Astrocyte (in vitro differentiated cells and primary cell): ENCODE measurements around a stretch of chrX.

GRCh38 chrX:105796546-105797606 is 25.5 kb upstream of the NRK start:
- PRO-cap = no peak
- RRBS, 2 experiments = no CpG with 5 or more reads among the region's 37 CpGs

GRCh38 chrX:106929564-106930187 is 9.5 kb downstream of the CLDN2 start:
- PRO-cap = no peak
- RRBS, 2 experiments = no CpG with 5 or more reads among the region's 6 CpGs

DNA sequence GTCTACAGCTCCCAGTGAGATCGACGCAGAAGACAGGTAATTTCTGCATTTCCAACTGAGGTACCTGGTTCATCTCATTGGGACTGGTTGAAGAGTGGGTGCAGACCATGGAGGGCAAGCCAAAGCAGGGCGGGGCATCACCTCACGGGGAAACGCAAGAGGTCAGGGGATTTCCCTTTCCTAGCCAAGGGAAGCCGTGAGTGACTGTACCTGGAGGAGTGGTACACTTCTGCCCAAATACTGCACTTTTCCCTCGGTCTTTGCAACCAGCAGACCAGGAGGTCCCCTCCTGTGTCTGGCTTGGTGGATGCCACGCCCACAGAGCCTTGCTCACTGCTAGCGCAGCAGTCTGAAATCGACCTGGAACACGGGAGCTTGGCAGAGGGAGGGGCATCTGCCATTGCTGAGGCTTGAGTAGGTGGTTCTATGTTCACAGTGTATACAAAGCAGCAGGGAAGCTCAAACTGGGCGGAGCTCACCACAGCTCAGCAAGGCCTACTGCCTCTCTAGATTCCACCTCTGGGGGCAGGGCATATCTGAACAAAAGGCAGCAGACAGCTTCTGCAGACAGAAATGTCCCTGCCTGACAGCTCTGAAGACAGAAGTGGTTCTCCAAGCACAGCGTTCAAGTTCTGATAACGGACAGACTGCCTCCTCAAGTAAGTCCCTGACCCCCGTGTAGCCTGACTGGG is 33.5 kb downstream of the MORC4 start:
- PRO-cap = no peak
- RRBS, 2 experiments = no CpG with 5 or more reads among the region's 15 CpGs

- PRO-cap = no peak
- RRBS, 2 experiments = no CpG with 5 or more reads among the region's 19 CpGs
Observed at GRCh38 chrX:107272099-107272646, 65.8 kb downstream of the DNAAF6 start.

DNA sequence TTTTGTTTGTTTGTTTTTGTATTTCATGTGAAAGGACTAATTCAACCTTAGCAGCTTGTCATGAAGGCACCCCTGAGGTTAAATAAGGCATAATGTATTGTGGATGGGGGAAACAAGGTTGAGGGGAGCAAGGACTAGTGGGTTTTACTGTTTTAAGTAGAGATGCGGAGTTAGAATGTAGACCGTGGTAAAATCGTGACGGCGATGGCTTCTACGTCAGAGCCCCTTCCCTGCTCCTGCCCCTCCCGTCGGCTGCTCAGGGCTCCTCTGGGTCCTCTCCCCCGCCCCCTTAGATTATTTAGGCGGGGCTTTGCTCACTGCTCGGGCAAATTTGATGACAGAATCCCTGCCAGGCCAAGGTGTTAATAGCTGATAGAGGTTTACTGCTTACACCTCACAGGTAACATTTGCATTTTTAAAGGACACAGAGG is 2.2 kb downstream of the FRMPD3 start:
- PRO-cap = no peak
- RRBS, 2 experiments = no CpG with 5 or more reads among the region's 11 CpGs

DNA sequence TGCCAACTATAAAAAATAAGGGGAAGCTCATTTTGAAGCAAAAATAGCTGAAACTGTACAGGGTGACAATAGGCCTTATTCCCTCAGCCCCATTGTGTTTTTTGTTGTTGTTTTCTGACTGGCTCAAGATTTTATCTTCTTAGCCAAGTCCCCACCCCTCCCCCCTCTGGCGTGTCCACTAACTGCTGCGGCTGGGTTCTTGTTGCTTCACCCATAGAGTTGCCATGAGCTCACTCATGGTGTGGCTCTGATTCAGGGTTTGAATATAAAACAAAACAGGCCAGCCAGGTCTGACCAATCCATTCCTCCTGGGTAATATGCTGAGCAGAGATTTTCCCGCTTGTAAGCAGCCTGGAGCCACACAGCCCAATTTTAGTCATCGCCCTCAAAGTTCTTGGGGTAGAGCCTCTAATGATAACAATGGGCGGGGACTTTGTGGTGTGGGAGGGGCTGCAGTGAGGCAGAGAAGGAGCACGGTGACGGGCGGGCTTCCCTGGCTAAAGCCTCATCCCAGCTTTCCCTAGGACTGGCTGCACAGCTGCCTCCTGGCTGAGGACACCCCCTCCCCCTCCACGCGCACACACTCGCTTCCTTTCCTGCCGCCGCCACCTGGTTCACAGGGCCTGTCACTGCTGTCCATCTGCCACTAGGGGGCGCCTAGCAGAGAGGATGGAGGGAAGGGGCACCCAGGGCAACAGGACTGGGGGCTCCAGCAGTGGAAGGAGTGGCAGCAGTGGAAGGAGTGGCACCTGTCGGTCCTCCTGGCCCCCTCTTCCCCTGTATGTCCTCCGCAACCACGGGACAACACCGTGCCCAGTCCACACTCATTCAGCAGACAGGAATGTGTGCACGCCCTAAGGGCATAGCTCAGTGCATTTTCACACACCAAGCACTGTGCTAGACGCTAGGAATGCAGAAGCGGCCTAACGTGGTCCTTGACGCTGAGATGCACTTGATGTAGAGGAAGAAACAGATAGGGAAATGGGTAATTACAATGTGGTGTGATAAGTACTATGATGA is 26.7 kb downstream of the PRPS1 start:
- PRO-cap = no peak
- RRBS, 2 experiments = no CpG with 5 or more reads among the region's 23 CpGs

DNA sequence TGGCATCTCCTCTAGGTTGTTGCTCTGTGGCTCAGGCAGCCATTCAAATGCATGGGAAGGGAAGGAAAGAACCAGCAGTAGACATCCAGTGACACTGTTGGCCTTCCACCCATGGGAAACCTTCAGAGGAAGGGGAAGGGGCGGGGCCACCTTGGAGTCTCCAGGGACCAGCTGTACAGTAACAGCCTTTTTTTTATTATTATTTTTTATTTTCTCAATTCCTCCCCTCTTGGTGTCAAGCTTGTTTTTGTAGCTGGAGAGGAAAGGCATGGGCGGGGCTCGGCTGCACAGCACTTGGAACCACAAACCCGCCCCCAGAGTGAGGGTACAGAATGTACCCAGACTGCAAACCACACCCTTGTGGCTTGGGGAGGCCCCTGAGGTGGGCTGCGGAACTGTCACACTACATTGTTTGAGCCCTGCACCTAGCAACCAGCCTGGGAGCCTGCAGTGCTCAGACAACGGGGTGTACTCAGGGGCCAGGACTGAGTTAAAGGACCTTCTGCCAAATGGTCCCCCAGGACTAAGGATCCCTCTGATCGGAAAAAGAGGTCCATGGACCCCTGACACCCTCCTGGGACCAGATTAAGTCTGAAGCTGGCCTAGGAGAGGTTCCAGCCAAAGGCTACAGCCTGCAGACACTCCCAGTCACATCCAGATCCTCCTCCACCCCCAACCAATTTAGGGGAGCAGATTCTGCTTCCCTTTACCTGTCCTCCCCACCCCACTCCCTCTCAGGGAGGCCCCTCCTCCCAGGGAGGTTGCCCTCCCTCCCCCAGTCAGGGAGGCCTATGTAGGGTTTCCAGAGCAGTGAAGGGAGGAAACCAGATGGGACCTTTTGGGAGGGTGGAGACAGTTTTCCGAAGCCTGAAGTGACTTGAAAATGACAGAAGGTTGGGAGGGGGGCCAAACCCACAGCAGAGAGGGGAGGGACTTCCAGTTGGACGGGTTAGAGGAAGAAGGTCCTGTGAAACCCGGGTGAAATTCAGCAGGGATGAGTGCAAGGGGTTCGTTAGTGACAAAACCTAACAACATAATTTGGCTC is 45.9 kb downstream of the PRPS1 start:
- PRO-cap = no peak
- RRBS, 2 experiments = no CpG with 5 or more reads among the region's 11 CpGs

DNA sequence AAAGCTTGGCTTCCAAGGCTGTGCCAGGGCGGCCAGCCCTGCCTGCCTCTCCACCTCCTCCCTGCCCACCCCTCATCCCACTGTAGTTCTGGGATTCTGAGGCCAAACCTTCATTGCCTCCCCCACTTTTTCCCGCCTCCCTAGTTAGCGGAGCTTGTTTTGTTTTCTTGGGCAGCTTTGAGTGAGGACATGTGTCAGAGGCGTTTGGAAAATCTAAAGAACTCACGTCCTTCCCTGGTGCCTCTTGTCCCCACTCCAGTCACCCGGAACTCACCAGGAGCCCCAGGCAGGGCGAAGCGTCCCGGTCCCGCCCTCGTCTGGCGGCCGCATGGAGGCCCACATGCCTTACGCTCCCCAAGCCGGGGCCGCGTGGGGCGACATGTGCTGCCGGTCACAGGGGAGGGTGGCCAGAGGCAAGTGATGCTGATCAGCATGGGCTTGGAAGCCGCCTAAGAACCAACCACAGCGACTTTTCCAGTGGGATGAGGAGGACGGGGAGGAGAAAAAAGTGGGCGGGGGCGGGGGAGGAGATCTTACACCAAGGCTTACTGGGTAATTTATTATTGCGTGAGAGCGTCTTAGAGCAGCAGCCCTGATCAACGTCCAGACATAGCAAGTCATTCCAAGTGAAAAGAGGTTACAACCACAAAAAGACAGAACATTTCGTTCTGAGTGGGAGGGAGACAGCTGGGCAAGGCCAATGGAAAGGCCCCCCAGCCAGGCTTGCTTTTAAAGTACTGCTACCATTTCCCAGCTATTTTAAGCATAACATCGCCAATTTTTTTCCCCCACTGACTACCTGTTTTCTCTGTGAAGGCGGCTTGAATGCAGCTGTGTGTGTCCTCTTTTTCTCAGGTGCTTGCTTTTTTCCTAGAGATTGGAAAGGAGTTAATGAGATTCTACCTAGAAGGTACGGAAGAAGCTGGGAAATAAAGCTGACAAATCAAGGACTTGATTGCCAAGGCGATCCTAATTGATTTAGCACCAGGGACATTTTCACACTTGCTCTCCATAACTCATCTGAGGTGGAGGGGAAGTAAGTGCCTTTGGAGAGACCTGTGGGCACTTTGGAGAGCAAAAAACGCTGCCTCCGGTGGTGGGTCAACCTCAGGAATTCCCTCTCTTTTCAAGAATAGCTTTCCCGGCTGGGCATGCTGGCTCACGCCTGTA is 48.6 kb downstream of the PRPS1 start:
- PRO-cap = no peak
- RRBS, 2 experiments = 29 to 30% methylated on average over 7 to 8 of the region's 36 CpGs

DNA sequence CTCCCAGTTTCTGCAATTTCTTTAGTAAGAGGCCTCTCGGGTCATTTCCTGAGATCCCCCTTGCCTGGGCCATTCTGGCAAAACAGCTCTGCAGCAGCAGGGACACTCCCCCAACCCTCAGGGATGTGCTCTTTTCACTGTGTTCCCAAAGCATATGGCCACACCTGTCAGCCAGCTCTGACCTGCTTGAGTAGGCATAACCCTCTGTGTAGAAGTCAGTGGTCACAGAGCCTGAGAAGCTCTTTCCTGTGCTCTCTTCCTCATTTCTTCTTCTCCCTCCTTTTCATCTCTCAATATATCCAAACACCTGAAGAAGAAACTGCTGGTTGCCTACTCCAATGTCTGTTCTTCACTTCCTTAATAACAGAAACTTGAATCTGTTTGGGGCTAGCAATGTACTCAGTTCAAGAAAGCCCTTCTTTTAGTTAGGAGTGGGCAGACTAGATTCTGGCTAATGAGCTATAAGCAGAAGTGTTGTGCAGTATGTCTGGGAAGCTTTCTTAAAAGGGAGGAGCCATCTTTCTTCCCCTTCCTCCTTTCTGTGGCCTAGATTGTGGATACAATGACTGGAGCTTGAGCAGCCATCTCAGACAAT is 73.3 kb downstream of the PRPS1 start:
- PRO-cap = no peak
- RRBS, 2 experiments = no CpG with 5 or more reads among the region's 1 CpG

GRCh38 chrX:107713359-107713862 is 62.2 kb downstream of the TSC22D3 start:
- PRO-cap = no peak
- RRBS, 2 experiments = no CpG with 5 or more reads among the region's 6 CpGs

GRCh38 chrX:107724377-107724943 is 51.1 kb downstream of the TSC22D3 start:
- PRO-cap = no peak
- RRBS, 2 experiments = no CpG with 5 or more reads among the region's 7 CpGs

DNA sequence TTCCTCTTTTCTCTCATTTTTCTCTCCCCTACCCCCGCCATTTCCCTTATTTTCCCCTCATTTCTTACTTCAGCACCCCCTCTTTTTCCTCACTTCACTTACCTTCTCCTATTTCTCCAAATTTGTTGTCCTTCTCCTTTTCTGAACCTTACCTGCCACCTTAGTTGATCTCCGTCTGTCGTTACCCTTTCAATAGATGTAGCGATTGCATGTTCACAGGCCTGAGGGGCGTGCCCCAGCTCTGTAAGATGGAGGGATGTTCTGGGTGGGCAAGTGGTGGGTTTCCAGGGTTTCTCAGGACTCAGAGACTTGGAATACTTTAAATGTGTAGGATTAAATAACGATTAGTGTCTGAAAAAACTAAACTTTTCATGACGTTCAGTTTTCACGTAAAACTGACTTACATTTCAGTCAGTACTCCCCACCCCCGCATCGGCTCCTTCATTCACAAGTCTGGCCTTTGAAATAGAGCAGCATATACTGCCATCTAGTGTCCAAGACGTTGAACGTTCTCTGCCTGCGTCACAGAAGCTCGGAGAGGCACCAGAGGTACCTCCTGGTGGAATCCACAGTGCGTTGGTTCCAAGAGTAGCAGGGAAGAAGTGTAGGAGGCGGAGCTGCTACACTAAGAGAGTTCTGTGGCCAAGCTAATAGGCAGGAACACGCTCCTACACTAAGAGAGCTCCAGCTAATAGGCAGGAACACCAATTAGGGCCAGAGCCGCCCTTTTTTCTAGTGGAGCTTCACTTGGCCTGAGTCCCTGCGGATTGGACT is 478 bp upstream of the NCBP2L start:
- PRO-cap = no peak
- RRBS, 2 experiments = no CpG with 5 or more reads among the region's 19 CpGs

DNA sequence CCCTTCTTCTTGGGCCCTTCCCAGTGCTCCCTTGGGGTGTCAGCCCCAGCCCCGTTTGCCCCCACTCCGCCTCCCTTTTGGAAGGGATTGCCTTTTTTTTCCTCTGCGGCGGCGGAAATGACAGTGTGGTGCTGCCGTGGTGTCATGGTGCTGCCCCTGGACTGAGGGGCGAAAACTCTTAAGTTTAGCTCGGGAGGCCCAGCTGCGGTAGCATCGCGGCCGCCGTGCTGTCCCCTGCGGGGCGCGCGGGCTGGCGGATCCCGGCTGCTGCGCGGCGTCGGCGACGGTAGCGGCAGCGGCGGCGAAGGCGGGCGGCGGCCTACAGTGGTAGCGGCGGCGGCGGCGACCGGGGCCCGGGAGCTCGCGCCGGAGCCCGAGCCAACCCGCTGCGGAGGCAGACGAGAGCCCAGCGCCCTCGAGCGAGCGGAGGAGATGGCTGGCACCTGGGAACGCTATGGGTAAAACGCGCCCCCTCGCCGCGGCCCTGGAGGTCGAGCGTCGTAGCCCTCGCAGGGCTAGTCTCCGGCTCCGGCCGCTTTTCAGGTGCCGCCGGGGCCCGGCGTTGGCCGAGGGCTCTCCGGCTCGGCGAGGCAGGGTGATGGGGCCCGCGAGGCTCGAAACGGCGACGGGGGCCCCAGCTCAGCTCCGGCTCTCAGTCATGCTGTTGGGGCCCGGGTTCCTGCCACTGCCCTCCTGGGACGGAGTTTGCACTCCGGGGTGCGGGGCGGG is 471 bp downstream of the MID2 start:
- PRO-cap = no peak
- RRBS, 2 experiments = 15 to 19% methylated on average over 29 to 30 of the region's 83 CpGs

GRCh38 chrX:108084735-108085309 is 6.5 kb downstream of the PSMD10 start:
- PRO-cap = no peak
- RRBS, 2 experiments = no CpG with 5 or more reads among the region's 3 CpGs

GRCh38 chrX:108221138-108221591 is 129.6 kb downstream of the ATG4A start:
- PRO-cap = no peak
- RRBS, 2 experiments = no CpG with 5 or more reads among the region's 5 CpGs

DNA sequence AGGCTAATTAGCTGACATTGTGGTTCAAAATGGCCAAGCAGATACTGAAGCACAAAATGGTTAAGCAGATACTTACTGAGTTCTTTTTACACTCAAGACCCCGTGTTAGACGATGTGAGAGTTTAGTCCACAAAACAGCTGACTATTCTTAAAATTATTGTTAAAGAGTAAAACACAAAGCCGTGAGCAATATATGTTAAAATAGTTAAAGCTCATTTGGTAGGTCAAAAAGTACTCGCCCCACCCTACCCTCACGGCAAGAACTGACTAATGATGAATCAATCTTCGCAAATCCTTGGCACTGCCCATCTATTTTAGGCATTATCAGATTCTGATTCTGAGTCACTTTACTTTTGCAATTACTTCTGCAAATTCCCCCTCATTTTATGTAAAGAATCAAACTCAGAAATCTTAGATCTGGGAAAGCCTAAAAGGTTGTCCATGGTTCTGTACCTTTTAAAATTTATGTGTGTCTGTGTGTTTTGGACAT is 40.3 kb downstream of the COL4A6 start:
- PRO-cap = no peak
- RRBS, 2 experiments = no CpG with 5 or more reads among the region's 6 CpGs

- PRO-cap = no peak
- RRBS, 2 experiments = no CpG with 5 or more reads among the region's 12 CpGs
Observed at GRCh38 chrX:108437780-108438110, 477 bp downstream of the COL4A6 start.

- PRO-cap = no peak
- RRBS, 2 experiments = 50% methylated on average over 1 of the region's 29 CpGs; no CpG with 5 or more reads in 1 of the 2 experiments
Observed at GRCh38 chrX:108735144-108735582, 1.2 kb downstream of the IRS4 start.

DNA sequence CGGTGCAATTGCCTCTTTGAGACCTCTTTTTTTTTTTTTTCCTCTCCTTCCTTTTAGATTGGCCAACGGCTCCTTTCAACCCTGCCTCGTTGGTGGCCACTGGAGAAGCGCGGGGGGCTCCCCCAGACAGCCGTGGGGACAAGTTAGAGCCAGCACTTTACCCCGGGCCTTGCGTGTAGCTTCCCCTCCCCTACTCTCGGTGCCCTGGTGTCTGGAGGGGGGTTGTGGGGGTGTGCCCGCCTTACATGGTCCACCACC is 459 bp downstream of the TMEM164 start:
- PRO-cap = no peak
- RRBS, 2 experiments = 19 to 23% methylated on average over 5 of the region's 10 CpGs

GRCh38 chrX:110032402-110032906 is 29.5 kb downstream of the TMEM164 start:
- PRO-cap = no peak
- RRBS, 2 experiments = no CpG with 5 or more reads among the region's 2 CpGs